Bronchial epithelial cell (primary cell): Measurements from ENCODE around the gene ELOVL5.

DNA sequence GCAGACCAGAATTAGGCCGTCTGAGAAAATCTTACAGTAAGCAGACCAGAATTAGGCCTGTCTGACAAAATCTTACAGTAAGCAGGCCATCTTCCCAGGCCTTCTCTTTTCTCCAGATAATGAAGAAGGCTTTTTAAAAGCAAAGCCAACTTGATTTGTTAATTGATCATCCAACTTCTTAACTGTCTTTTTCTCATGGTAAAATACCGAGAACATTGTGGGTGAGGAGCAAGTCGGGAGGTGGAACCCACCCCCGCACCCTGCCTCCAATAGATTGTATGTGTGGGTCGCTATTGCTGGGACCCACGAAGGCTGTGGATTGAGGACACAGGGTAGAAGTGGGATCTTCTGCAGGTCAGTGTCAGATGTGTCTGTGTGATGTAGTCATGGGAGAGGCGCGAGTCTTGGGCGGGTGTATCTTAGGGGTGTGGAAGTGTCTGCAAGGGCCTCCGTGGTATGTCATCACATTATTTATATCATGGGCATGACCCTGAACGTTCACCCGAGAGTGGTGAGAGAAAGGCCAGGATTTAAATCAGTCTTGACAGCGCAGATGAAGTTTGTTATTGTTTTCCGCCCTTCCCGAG, 597 bp upstream of the PAQR8 start:
- RRBS, 2 experiments, result no CpG with 5 or more reads among the region's 15 CpGs

- RRBS, 2 experiments, result no CpG with 5 or more reads among the region's 10 CpGs
Measured at GRCh38 chr6:52363394-52364050, 1.6 kb downstream of the PAQR8 start.

DNA sequence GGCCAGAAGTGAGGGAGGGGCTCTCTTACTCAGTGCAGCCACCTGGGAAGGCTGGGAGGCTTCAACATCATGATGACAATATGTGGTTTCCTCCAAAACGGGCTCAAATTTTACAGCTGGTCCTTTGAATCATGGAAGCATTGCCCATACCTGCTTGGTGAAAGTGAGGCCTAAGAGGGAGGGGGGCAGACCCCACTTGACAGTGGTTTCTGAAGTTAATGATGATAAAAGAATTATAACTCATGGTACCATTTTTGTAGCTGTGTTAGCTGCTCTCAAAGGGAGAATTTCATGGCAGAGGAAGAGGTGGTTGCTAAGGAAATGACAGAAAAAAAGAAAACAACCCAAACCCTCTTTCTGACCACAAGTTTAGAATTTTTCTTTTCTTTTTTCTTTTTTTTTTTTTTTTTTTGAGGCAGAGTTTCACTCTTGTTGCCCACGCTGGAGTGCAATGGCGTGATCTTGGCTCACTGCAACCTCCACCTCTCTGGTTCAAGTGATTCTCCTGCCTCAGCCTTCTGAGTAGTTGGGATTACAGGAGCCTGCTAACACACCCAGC, 22.3 kb upstream of the EFHC1 start:
- RRBS, 2 experiments, result no CpG with 5 or more reads among the region's 3 CpGs

DNA sequence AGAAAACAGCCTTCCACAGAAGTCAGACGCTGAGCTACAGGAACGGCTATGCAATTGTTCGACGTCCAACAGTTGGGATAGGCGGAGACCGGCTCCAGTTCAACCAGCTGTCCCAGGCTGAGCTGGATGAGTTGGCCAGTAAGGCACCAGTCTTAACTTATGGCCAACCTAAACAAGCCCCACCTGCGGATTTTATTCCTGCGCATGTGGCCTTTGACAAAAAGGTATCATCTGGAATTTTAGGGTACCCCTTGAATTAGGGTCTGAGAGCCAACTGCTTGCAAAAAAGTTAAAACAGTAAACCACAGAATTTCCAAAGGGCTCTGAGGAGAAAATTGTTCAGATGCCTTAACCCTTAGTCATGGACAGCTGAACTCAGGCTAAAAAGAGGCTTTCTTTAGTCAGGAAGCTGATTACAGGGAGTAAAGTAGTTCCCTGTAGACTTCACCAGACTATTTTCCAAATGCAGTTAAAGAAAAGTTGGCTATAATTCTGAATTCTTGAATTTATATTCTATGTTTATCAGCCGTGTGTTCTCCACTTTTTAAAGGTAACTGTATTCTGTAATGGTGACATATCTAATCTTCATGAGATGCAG, 3.9 kb downstream of the EFHC1 start:
- RRBS, 2 experiments, result no CpG with 5 or more reads among the region's 9 CpGs

DNA sequence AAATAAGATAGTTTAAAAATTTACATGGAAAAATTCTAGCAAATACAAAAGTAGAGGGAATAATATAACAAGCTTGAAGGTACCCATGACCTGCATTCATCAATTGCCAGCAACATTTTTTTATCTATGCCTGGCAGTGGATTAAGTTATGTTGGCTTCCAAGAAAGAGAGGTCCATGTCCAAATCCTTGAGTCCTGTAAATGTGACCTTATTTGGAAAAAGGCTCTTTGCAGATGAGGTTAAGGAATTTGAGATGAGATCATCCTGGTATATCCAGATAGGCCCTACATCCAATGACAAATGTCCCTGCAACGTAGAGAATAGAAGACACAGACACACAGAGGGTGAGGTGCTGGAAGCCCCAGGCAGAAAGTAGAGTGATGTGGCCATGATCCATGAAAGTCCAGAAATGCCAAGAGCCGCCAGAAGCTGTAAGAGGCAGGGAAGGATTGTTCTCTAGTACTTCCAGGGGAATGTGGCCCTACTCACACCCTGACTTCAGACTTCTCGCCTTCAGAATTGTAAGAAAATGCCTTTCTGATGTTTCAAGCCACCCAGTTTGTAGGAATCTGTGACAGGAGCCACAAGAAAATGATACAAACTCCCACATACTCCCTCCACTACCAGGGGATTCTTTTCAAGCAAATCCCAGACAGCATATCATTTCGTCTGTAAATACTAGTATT, 16.0 kb downstream of the GSTA2 start:
- RRBS, 2 experiments, result no CpG with 5 or more reads among the region's 4 CpGs

DNA sequence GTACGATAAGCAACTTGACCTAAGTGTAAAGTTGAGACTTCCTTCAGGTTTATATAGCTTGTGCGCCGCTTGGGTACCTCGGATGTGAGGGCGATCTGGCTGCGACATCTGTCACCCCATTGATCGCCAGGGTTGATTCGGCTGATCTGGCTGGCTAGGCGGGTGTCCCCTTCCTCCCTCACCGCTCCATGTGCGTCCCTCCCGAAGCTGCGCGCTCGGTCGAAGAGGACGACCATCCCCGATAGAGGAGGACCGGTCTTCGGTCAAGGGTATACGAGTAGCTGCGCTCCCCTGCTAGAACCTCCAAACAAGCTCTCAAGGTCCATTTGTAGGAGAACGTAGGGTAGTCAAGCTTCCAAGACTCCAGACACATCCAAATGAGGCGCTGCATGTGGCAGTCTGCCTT, 459 bp upstream of the GSTA4 start:
- RRBS, 2 experiments, result no CpG with 5 or more reads among the region's 24 CpGs

GRCh38 chr6:53065044-53065209, 277 bp upstream of the FBXO9 start:
- RRBS, 2 experiments, result no CpG with 5 or more reads among the region's 7 CpGs

DNA sequence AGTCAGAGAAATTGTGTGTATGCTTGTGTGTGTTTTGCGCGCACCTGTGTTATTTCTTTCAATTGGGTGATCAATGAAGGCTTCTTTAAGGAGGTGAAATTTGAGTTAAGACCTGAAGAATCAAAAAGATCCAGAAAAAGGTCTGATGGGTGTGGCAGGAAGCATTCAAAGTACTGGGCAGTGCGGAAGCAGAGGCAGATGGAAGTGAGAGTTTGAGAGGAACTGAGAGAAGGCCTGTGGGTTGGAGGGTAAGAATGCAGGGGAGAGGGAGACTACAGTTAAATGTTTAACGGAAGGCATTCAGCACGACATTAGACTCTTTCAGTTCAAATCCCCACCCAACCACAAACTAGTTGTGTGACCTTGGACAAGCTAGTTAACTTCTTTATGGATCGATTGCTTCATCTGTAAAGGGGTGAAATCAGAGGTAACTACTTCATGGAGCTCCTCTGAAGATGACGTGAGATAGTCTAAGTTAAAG, 50.5 kb upstream of the GCM1 start:
- RRBS, 2 experiments, result no CpG with 5 or more reads among the region's 7 CpGs

DNA sequence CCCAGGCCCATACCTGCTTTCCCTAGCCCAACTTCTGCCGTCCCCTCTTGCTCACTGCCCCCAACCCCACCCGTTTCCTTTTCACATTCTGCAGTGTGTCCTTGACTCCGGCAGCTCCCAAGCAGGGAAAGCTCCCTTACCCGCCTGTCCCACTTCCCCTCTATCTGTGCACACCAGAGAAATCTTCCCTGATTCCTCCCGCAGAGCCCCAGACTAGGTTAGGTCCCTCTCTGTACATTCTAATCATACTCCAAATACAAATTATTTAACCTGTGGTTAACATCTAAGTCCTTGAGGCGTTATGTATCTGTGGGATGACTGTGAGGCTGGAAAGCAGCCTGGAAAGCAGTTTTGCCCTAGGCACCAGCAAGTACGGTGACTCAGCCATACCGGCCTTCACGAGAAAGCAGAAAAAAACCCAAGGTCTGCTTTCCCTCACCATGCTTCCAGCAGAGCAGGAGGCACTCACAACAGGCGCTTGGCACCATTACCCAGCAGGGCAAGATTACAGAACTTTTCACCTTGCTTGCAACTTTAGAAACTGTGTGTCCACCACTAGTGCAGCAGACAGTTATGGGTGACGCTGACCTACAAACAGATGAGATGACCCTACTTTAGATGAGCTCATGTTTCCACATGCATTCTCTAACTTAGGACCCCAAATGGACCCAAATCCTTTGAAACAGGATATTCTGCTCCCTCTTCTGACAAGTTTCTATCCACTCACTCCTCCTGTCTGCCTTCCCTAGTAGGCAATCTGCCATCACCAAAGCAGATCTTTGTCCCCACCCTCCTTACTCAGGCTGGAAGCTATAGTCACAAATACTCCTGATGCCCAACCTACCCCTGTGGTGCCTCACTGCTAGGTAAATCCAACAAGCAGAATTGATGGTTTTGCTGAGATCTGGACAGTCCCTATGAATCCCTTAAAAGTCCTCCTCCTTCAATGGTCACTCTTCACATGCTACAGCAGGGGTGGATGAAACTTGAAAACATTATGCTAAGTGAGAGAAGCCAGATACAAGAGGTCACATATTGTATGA, 22.0 kb downstream of the ELOVL5 start:
- RRBS, 2 experiments, result no CpG with 5 or more reads among the region's 11 CpGs

DNA sequence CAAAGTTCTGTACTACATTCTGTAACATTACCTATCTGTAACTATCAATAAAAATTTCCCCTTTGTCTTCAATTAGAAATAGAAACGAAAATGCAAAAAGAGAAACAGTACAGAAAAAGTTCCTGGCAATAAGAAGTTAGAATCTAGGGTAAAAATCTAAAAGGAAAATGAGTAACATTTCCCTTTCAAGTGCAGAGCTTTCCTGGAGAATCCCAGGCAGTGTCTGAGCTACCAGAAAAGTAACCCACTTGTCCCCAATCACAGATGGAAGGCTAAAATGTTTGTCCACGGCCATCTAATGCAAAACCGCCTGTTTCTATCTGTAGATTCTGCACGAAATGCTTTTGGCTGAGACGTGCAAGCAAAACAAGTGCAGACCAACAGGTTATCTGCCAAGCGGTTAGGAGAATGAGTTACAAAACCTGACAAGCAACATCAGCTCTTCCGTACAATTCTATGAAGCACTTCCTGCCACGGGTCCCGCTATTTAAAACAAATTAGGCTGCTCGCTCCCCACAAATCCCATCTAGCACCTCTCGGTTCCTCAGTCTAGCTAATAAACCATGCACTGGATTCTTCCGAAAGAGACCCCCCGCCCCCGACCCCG, 1.5 kb downstream of the ELOVL5 start:
- RRBS, 2 experiments, result no CpG with 5 or more reads among the region's 15 CpGs

DNA sequence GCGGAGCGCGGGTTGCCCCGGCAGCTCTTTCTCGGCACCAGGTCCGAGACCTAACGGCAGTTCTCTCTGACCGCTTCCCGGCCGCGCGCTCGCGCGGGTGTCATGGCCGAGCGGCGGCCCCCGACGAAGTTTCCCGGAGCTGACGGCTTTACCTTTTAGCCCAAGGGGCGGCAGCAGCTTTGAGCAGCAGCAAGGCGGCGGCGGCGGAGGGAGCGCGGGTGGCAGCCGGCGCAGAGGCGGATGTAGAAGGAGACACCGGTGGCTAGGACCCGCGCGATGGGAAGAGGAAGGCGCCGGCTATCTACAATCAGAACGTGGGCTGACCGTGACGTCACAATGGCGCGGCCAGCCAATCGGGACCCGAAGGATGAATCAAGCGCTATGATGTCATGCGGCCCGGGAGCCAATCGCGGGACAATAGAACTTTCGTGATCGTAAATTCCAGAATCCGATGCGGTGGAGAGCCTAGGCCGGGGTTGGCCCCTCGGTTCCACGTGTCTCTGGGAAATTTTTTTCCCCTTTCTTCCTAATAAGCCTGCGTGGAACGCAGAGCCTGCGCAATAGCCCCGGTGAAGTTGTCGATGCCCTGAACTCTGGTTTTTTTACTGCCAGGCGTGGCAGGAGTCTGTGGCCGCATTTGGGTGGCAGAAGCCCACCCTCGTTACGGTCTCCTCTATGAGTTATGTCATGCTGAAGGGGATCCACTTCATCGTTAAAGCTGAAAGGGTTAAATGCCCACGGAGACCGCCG, at the start of gene ELOVL5:
Gene ELOVL5, minus strand, starts transcription at position 286 of the 750 bp plus-strand sequence.
- RRBS, 2 experiments, result 1 to 2% methylated on average over 48 to 52 of the region's 70 CpGs

- RRBS, 2 experiments, result 0% methylated on average over 7 of the region's 70 CpGs
Measured at GRCh38 chr6:53359268-53360292, 10.8 kb upstream of the ELOVL5 start.

DNA sequence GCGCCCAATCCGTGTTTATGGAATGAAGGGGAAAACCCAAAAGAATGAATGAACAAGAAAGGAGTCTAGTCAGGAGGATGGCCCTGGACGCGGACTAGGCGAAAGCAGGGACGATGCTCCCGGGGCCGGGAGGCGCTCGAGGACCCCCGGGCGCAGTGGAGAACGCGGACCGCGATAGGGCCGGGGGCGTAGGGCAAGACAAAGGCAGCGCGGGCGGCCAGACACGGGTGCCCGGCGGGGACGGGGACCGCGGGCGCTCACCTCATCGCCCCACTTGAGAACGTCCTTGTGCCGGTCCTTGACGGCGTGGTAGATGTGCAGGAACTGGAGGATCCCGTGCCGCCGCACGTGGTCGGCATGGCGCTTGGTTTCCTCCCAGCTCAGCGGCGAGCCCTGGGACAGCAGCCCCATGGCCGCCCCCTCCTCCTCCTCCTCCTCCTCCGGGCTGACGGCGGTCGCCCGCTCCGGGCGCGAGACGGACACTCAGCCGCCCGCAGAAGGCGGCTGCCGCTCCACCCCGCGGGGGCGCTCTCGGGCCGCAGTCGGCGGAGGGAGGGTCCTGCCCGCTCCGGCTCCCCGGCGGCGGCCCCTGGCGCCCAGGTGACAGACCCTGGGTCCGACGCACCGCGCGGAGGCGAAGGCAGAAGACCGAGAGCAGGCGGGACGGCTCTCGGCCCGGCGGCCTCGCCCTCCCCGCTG, 517 bp downstream of the GCLC start:
- RRBS, 2 experiments, result 2 to 3% methylated on average over 27 to 38 of the region's 82 CpGs

- RRBS, 2 experiments, result no CpG with 5 or more reads among the region's 7 CpGs
Measured at GRCh38 chr6:53802983-53803371, 8.2 kb downstream of the LRRC1 start.

GRCh38 chr6:54010370-54010844, 100.8 kb upstream of the MLIP start:
- RRBS, 2 experiments, result no CpG with 5 or more reads among the region's 3 CpGs

- RRBS, 2 experiments, result no CpG with 5 or more reads among the region's 4 CpGs
Measured at GRCh38 chr6:54097848-54098174, 13.4 kb upstream of the MLIP start.

- RRBS, 2 experiments, result no CpG with 5 or more reads among the region's 3 CpGs
Measured at GRCh38 chr6:54904345-54904743, 57.8 kb downstream of the FAM83B start.

DNA sequence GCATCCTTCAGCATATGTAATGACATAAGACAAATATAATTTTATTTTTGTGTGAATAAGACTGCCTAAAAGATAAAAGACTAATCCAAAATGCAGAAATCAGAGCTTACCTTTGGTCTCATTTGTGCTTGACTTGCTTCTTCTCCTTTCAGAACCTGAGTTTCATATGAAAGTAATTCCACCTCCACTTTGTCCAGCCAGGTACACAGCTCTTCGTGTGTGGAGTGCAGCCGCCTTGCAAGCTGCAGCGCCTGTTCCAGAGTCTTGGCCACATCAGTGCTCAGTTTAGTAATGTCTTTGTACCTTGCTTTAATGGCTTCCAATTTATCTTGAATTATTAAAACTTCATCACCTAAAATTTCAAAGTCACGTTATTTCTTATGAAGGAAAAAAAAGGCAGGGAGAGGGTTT, 280.0 kb upstream of the COL21A1 start:
- RRBS, 2 experiments, result no CpG with 5 or more reads among the region's 4 CpGs

DNA sequence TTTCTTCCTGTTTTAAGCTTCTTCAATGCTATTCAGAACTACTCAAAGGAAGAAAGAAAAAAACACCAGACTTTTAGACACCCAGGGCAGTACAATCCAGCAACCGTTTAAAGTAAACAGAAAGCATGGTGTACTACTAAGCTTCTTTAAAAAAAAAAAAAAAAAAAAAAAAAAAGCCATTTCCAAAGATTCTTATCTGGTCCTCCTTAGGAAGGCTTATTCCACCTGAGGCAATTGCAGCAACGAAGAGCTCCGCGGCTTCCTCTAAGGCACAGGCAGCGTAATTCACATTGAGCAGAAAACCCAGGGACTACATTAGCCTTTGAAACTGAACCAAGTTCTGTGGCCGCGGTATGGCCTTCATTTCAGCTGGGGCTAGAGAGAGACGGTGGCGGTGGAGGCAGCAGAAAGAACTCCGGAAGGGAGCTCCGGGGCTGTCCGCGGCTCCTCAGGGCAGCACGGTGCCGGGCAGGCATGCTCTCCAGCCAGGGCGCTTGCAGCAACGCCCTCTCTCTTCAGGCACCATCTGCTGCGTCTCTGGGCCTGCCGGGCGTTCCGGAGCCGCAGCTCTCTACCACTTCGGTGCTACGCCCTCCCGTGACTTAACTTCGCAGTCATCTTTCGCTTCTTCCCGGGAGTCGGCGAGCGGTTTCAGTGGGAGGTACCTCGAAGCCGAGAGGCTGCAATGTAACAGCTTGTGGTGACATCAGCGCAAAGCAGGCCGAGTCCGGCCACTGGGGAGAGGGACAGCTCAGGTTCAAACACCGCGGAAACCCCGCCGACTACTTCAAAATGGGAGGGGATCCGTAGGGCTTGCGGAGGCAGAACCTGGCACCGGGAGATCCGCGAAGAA, 295.1 kb upstream of the COL21A1 start:
- RRBS, 2 experiments, result under 1 to 1% methylated on average over 21 to 23 of the region's 45 CpGs

GRCh38 chr6:56561122-56561770, 313.9 kb upstream of the COL21A1 start:
- RRBS, 2 experiments, result no CpG with 5 or more reads among the region's 2 CpGs